AG08470 (cell line): ENCODE data around the gene GSS.

DNA sequence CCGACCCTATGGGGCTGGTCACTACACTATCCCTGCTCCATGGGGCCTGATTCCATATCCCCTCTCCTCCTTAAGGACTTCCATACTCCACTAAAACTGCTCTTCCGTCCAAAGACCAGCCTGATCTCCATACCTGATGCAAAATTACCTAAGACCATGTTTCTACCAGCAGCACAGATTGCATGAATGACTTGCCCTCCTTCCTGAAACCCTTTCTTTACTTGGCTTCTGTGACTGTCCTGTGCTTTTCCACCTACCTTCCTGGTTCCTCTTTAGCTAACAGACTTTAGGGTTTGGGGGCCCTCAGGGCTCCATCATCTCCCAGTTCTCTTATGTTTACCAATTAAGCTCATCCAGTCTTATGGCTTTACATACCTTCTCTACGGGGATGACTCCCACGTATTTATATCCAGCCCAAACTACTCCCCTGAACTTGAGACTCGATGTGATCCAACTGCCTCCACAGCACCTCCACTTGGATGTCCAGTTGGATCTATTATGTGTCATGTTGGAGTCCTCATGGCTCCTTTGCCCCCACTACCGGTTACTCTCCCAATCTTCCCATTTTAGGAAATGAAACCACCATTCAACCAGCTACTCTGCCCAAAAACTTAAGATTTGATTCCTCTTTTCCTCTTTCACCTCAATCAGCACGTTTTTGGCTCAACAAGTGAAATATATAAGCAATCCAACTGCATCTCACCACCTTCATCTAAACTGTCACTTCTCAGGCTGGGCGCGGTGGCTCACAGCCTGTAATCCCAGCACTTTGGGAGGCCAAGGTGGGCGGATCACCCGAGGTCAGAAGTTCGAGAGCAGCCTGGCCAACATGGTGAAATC lies 3.8 kb downstream of the AHCY start:
- RRBS, result no CpG with 5 or more reads among the region's 12 CpGs

DNA sequence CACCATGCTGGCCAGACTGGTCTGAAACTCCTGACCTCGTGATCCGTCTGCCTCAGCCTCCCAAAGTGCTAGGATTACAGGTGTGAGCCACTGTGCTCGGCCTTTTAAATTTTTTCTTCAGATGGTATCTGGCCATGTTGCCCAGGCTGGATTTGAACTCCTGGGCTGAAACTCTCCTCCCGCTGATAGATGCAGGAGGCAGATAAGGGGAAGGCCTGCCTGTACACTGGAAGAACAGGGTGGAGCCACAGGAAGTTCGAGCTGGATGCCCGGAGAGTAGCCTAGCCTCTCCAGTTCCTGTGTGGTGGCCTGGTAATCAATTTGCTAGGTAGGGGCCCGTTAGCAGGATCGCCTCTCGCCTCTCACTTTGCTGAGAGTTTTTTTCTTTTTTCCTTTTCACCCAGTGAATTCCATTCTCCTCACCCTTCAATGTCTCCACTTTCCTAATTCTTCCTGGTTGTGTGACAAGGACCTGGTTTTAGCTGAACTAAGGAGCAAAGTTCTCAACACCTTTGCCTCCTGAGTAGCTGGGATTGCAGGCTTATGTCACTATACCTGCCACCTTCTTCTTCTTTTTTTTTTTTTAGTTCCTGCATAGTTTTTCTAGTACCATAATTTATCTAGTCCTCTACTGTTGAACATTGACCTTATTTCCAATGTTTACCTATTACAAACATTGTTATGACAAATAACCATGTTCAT lies 19.4 kb upstream of the ITCH start:
- RRBS, result no CpG with 5 or more reads among the region's 9 CpGs

GRCh38 chr20:34580232-34580717 lies 21.8 kb downstream of the MAP1LC3A start:
- RRBS, result no CpG with 5 or more reads among the region's 4 CpGs

GRCh38 chr20:34705262-34706317 lies 1.4 kb downstream of the TP53INP2 start:
- RRBS, result no CpG with 5 or more reads among the region's 8 CpGs

- RRBS, result no CpG with 5 or more reads among the region's 5 CpGs
Observed at GRCh38 chr20:34712219-34713174, 8.4 kb downstream of the TP53INP2 start.

DNA sequence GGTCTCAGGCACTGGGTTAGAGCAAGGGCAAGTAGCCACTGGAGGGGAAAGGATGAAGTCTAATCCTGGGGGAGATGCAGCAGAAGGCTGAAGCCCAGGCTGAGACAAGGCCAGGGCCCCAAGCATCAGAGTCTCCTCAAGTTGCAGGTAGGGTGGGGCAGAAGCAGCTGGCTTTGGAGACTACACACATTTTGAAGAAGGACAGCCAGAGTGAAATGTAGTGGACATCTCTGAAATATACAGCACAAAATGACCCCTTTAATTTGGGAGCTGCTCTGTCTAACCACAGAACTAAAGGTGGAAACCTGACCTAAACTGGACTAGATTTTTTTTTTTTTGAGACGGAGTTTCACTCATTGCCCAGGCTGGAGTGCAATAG lies 9.6 kb downstream of the TP53INP2 start:
- RRBS, result no CpG with 5 or more reads among the region's 1 CpG

DNA sequence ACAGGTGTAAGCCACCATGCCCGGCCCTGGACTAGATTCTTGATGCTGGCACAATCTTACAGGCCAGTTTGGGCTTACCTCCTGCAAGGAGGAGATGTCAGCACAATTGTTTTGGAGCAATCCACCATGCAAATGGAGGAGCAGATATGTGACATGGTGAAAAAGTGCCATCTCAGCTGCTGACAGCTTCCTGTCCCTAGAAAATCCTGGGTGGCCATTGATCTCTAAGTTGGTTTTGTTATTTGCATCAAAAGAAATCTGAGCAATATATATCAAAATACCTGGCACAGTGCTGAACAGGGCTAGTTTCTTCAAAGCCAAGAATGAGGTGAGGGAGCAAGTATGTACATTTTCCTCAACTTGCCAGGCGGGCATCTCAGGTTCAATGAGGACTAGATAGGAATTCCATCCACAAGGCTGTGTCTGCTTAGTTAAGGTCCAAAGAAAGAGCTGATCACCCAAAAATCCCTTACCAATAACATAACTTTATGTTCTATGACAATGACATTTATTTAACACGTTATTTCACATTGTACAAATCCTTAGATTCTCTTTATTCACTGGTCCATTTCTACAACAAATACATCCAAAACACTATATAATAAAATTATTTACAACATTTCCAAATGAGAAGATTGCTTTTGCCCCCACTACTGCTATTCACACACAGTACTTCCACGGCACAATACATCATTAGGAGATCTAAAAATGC lies 10.3 kb downstream of the TP53INP2 start:
- RRBS, result no CpG with 5 or more reads among the region's 4 CpGs

GRCh38 chr20:34757657-34758120 lies 53.5 kb downstream of the TP53INP2 start:
- RRBS, result no CpG with 5 or more reads among the region's 2 CpGs

DNA sequence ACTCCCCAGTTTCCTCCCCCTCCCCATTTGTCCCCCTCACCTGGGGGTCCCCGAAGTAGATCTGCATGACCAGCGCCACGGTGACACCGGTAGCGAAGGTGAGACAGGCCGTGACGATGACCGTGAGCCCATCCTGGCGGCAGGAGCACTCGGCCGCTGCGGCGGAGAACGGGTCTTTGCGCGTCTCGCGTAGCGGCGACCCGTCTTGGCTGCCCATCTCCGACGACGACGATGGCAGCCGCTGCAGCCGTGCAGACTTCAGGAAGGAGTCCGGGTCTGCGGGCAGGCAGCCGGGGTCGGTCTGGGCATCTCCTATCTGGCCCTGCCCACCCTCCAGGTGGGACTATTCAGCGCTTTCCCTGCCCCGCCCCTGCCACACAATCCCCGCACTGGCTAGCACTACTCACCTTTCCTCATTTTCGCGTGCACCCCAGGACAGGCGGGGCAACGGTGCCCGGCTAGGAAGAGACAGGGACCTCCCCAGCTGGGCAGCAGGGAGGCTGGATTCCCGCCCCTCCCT lies 9.3 kb downstream of the GGT7 start:
- RRBS, result no CpG with 5 or more reads among the region's 40 CpGs

DNA sequence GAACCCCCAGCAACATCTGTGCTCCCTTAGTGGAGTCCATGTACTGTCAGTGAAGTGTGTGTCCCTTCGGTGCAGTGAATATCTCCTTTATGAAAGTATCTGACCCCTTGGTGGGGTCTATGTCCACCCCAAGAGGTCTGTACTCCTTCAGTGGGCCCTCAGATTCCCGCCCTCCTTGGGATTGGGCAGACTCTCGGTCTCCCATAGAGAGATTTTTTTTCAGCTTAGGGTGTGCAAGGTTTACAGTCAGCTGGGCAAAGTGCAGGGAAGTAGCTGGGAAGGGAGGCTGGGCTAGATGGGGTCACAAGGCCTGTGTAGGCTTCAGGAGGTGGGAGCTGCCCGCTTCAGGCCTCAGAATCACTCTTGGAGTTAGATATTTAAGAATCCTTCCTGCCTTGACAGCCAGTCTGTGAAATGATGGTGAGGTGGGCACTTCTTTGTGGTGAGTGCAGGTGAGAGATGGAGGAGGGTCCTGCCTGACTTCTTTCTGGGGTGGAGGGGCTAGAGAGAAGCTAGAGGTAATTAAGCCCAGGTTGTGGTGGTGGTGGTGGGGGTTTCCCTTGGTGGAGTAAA lies 1.6 kb upstream of the ACSS2 start:
- RRBS, result no CpG with 5 or more reads among the region's 4 CpGs

GRCh38 chr20:34945821-34946146 lies 9.8 kb downstream of the GSS start:
- RRBS, result no CpG with 5 or more reads among the region's 4 CpGs

DNA sequence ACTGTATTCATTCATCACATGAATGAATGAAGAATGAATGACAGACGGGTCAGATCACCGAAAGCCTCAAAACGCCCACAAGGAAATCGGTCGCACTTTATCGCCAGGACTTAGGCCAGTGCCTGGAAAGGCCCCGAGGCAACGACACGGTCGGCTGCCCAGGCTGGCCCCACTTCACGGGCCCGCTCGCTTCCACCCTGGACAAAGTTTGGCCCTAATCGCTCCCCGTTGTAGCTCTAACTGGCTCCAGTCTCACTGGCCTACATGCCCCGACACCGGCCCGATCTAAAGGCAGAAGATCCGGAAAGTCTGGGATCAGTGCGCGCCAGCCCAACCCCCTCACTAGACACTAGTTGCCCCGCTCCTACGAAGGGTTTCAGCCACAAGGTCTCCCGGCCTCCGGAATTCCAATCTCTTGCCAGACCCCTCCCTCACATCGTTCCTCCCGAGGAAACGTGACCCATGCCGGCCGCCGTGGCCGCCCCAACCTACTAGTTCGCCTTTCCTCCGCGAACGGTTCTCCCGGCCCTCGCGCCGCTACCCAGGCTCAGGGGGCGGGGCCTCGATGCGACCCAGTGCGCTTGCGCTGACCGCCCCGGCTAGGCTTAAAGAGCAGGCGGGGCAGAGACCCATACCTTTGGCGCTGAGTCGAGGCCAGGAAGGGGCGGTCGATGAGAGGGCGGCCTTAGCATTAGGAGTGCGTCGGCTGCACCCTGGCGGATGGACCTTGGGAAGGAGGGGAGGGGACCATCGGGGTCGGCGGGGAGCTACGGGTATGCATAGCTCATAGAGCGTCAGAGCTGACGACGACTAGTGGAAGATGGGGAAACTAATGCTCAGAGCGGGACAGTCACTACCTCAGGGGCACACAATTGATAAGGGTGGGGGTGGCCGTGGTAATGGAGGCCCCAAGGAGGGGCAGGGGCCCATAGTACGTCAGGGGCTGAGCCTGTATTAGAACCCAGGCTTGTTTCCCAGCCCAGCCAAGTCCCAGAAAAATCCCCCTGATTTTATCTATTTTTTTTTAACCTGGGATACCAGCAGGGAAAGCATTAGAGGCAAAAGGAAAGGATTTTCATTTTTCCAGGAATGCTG lies at the start of gene GSS:
TSS of gene GSS (minus strand) at position 572 of the 1,095 bp plus-strand sequence.
- RRBS, result 2% methylated on average over 29 of the region's 66 CpGs

- RRBS, result no CpG with 5 or more reads among the region's 7 CpGs
Observed at GRCh38 chr20:34982650-34983149, 27.0 kb downstream of the MYH7B start.

DNA sequence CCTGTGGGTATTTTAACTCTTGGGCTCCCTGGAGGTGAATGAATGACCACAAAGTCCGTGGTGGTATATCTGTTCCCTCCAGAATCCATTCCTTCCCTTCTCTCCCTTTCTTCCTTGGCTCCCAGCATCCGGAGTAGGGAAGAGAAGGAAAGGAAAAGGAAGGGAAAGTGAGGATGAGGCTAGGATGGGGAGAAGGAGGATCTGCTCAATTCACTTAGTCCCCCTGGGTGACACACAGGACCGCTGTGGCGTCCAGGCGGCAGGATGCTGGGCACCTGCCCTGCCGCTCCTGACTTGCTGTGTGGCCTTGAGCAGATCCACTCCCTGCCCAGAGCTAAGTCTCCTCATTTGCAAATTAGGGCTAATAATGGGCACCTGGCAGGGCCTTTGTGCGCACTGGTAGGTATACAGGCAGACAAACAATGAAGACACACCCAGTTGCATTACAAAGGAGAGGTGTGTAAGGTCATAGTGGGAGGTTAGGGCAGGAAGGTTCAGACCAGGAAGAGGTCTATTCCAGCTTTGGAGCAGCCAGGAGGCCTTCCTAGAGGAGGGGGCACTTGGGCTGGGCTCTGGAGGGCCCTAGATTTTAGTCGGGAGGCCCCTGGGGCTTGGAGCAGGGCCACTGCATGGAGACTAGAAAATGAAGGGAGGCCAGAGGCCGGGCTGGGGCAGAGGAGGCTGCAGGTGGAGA lies 28.3 kb downstream of the MYH7B start:
- RRBS, result no CpG with 5 or more reads among the region's 9 CpGs

- RRBS, result no CpG with 5 or more reads among the region's 7 CpGs
Observed at GRCh38 chr20:35344178-35345201, 52.3 kb upstream of the FAM83C start.

DNA sequence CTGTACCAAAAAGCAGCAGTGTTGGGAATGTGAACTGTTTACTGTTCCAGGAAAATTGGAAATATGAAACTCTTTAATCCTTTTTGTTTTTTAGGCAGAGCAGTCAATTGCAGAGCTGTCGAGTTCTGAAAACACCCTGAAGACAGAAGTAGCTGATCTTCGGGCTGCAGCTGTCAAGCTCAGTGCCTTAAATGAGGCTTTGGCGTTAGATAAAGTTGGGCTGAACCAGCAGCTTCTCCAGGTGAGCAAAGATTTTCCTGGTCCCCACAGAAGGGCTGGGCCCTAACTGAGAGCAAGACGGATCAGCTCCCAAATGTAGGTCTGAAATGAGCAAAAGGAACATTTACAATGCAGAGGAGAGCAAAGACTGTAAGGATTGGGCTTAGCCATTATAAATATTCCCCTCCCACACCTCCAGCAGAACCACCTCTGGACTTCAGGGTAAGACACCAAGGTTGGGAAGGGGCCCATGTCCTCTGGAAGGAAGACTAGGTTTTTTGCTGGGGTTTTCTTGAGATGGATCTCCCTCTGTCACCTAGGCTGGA lies 21.0 kb downstream of the CEP250 start:
- RRBS, result no CpG with 5 or more reads among the region's 4 CpGs

DNA sequence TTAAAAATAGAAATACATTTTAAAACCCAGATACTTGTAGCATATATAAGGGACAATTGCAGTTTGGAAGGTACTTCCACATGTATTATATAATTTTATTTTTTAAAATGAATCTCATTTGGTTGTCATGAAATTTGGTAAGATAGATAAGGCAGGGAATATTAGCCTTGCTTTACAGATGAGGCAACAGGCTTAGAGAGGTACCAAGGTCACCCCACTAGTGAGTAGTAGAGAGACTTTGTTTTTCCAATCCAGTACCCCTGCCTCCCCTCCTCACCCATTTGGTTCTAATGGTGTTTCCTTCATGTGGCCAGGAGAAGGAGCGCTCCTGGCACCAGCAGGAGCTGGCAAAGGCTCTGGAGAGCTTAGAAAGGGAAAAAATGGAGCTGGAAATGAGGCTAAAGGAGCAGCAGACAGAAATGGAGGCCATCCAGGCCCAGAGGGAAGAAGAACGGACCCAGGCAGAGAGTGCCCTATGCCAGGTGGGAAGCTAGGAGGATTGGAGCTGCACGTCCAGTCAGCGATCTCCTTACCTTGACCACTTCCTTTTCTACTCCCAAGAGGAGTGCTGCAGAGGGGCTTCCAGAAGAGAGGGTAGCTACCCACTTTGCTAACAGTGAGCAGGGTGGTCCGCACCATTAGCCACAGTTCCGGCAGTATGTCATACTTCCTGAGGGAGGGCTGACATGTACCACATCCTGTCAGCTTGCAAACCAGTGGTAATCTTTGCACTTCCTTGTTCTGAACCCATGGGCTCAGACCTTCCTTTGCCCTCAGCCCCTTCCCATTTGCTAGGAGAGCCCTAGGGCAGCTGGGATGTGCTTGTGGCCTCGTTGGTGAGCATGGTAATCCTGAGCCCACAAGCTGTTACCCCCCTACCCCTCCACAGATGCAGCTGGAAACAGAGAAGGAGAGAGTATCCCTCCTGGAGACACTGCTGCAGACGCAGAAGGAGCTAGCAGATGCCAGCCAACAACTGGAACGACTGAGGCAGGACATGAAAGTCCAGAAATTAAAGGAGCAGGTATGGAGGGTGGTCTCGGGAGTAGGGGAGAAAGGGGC lies 35.3 kb downstream of the CEP250 start:
- RRBS, result no CpG with 5 or more reads among the region's 10 CpGs

GRCh38 chr20:35556907-35557704 lies 15.2 kb downstream of the ERGIC3 start:
- RRBS, result no CpG with 5 or more reads among the region's 16 CpGs

- RRBS, result 71% methylated on average over 2 of the region's 31 CpGs
Observed at GRCh38 chr20:35559947-35560776, 18.3 kb downstream of the ERGIC3 start.